ENCODE measurements around a stretch of chr11.

DNA sequence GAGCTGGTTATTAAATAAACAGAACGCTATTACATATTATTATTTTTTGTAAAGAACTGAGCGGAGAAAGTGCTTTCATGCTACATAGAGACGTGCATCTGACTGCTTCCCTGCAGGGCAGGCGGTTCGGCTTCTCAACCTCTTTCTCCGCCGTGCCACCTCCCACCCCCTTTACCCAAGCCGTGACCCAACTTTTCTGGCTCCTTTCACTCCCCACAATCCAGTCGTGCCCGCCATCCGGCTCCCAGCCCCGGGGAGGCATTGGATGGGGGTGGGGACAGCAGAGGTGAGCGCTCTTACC lies 875 bp downstream of the NECTIN1 start:
- PRO-cap = no peak

DNA sequence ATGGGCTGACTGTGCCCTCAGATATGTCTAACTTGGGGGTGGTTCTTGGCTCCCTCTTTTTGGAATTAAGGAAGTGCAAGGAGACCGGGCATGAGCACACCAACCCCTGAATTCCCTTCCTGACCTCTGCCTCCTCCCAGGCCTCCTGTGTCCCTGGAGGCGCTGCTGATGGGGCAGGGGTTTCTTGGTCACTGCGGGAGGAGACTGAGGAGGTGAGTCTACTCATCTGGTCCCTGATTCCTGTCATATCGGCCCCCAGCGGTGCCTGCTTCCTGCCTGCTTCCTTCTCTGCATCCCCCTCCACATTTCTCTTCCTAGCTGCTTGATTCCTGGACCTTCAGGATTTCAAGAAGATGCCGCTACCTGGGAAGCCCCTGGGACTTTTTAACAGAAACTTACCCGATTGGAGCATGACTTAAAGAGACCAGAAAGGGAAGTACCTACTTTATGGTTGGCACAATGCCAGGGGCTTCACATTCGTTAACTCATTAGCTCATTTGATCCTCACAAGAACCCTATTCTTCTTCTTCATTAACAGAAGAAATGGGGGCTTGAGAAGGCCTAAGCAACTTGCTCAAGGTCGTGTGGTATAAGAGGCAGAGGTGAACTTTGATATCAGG lies 22.5 kb upstream of the NECTIN1 start:
- PRO-cap = no peak

DNA sequence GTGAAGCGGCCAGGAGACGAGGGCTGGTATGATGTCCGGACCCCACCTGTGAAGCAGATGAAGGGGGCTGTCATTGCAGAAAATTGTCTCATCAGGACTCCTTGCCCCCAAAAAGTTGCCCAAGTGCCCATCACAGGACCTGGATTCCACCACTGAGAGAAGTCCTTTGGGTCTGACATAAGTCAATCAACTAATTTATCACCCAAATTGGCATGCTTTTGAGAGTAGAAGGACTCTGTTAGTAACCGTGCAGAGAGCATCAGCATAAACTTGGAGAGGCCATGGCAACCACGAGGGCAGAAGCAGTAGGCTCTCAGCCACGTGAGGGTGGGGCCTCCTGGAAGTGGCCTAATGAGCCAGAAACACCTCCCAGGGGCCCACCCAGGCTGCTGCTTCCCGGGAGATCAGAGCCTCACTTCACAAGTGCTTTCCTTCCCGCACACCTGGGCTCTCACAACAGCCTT lies 17.3 kb downstream of the TRIM29 start:
- PRO-cap = no peak

- PRO-cap = no peak
Measured at GRCh38 chr11:120122906-120123485, 14.9 kb downstream of the TRIM29 start.

DNA sequence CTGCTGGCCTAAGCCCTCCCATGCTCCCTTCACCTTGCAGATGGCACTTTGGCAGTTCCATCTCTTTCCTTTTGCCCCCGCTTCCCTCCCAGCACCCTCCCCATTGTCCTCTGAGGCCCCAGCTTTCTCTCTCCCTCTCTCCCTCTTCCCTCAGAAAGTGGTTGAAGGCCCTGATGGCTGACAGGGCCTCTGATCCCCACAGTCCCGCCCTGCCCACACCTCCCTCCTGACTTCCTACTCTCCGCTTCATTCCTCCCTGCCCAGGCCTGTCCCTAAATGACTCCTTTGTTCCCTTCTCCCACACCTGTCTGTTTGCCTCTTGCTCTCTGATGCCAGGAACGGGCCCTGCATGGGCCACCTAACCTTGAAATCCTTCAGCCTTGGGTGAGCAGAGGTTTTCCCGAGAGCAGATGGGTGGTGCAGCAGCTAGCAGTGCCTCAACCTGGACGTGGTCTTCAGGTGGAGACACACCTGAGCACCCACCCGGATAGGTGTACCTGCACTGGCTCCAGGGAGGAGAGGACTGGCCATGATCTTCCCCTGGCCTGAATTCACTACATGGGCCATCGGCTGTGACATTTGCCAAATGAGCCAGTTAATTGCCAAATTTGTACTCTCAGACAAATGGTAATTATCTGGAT lies 5.7 kb downstream of the TRIM29 start:
- PRO-cap = no peak

DNA sequence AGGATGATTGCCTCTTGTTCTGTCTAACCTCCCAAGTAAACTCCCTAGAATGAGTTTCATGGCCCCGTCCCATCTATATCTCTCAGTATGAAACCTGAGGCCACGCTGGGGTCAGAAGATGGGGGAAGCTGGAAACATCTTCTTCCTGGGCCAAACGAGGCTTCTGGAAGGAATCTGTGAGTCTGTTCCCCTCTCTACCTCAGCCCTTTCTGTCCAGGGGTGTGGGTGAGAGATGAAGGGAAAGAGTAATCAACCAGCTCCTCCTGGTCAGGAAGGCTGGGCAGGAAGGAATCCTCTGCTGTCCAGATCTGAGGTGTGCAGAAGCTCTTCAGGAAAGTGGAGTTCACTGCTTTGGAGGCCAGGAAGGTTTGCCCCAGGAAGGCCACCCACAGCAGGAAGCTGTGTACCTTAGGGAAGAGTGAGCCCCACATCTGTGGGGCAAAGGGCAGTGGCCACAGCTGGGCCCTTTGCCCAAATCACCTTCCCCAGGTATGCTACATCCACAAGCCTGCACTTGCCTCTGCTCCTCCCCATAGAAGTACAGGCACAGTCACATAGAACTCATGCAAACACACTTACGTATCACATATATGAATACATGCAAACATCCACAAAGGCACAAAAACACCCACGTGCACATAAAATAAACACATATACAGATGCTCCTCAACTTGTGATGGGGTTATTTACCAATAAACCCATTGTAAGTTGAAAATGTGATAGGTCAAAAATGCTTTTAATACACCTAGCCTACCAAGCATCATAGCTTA lies 2.2 kb downstream of the TRIM29 start:
- PRO-cap = no peak

GRCh38 chr11:120137125-120137749 lies 676 bp downstream of the TRIM29 start:
- PRO-cap = no peak

GRCh38 chr11:120211234-120211948 lies 559 bp downstream of the OAF start:
- PRO-cap = no peak

DNA sequence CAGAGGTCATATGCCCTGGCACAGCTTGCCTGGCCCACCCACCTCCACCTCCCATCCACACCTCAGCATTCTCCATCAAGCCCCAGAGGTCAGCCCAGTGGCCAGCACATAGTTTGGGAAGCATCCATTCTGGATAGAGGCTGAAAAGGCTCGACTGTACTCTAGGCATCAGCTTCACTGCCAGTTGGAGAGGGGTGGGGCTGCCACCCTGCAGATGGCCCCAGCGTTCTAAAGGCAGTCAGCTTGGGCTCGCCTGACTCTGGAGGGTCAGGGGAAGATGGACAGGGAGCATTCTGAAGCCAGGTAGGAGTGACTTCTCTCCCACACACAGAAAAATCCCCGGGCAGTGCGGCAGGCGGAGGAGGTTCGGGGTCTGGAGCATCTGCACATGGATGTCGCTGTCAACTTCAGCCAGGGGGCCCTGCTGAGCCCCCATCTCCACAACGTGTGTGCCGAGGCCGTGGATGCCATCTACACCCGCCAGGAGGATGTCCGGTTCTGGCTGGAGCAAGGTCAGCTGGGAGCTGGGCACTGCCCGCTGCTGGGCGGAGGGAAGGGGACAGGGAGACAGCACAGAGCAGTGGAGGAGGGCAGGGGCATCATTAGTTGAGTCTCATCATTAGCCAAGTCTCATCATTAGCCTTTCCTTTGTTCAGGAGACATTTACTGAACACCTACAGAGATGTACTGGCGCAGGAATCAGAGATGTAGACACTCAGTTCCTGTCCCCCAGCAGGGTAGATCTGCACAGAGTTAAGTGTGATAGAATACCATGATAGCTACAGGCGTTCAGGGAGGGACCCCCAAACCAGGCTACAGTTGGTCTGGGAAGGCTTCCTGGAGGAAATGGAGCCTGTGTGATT lies 13.2 kb upstream of the POU2F3 start:
- PRO-cap = no peak

GRCh38 chr11:120304484-120304871 lies 20.6 kb upstream of the TLCD5 start:
- PRO-cap = no peak

DNA sequence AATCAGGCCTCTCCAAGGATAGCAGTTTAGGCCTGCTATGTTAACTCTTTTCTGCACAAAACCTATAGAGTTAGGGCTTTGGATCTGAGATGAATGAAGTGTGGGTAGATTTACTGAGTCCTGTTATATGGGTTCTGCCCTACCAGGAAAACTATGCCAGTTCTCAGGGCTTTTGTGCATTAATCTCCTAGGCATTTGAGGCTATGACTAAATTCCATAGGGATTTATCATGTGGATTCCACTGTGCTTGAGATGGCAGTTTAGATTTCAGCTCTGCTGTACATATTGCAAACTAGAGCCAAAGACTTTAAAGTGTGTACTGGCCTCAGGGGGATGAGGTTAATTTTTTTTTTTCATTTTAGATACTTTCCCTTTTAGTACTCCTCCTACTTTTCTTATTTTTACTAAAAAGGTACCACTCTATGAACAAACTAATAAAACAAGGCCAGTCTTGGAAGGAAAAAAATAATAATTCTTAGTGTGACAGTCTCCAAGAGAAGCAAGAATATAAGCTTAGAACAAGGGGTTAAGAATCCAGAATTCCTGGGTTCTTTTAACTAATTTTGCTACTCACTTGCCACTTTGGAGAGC lies 4.5 kb upstream of the ARHGEF12 start:
- PRO-cap = bidirectional peak, plus-strand start at position 310 of the sequence, minus-strand start at position 95 of the sequence

DNA sequence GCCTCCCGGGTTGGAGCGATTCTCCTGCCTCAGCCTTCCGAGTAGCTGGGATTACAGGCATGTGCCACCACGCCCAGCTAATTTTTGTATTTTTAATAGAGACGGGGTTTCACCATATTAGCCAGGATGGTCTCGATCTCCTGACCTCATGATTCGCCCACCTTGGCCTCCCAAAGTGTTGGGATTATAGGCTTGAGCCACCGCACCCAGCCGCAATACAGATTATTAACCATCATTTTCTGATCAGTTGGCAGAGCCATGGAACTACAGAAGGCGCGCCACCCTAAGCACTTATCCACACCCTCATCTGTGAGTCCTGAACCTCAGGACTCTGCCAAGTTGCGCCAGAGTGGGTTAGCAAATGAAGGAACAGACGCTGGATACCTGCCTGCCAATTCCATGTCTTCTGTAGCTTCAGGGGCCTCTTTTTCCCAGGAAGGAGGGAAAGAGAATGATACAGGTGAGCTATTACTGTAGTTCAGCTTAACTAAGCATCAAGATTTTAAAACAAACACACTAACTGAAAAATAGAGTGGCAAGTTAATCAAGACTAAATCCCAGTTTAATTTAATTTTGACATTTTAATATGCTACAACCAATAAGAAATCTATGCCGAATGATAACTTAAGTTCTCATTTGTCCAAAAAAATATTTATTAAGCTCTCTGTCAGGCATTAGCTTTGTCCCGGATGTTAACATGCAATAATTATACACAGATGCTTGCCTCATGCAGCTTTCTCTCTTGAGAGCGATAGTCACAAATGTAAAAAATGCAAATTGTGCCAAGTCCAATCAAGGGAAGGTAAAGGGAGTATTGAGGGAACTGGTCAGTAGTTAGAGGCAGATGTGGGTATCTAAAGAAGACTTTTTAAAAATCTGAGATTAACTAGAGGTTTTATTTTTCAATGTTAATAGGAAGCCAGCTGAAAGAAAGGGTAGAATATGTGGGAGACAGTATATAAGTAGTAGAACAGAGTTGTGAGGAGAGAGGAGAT lies 60.0 kb upstream of the GRIK4 start:
- PRO-cap = no peak

DNA sequence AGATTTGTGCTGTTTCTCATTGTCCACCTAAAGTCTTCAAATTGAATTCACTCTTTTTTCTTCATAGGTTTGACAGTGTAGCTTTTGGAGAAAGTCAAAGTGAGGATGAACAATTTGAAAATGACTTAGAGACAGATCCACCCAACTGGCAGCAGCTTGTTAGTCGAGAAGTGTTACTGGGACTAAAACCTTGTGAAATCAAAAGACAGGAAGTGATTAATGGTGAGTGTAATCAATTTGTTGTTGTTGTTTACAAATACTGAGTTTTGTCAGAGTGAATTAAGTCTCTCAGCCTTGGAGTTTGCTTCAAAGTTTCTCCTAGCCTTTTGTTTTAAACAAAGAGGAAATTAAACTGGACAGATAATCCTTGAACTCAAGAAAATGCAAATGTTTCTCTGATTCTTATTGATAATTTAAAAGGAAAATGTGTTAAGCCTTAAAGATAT lies 53.5 kb upstream of the GRIK4 start:
- PRO-cap = no peak

- PRO-cap = no peak
Measured at GRCh38 chr11:120468791-120469687, 42.5 kb upstream of the GRIK4 start.

DNA sequence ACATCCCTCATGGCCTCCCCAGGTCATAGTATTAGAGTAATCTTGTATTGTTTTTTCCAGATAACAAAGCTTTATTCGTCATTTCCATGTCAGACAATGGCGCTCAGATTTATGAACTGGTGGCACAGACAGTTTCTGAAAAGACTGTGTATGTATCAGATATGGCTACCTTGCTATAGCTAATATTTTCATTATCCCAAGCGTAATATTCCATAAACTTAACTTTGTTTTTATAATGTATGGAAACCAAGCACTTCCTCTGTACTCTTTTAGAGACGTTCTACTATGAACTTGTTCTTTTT lies 35.0 kb upstream of the GRIK4 start:
- PRO-cap = no peak

DNA sequence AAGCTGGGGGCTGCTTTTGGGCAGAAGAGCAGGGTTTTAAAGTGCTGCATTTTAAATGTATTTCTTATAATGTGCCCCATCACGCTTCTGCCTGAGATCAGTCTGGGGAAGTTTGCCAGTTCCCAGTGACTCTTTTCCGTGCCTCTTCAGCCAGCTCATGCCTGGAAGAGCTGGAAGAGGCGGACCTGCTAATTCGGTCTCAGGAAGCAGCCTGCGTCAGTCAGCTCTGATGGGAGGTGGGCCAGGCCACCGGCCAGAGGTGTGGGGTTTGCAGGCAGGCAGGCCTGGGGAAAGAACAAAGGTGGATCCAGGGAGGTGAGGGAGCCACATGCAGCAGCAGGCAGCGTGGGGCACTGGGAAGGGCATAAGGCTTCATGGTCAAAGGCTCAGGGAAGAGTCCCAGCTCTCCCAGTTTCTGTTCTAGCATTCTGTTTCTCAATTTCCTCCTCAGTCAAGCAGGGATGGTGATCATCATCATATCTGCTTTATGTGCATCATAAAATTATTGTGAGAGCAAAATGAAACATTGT lies 140.1 kb upstream of the TBCEL start:
- PRO-cap = no peak

DNA sequence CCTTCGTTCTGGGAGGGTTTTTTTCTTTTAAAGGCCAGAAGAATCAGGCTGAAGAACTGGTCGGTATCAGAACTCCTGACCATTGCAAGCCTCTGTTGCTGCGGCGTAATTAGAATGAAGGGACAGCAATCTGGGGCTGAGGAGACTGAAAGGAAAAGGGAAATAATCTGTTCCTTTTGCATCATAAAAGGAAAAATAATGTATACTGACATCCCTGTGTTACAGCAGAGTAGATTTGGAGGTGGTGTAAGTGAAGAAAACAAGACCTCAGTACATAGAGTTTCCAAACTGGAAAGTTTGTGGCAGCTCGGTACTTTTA lies 728 bp downstream of the SC5D start:
- PRO-cap = unidirectional peak, minus-strand start at position 116 of the sequence

DNA sequence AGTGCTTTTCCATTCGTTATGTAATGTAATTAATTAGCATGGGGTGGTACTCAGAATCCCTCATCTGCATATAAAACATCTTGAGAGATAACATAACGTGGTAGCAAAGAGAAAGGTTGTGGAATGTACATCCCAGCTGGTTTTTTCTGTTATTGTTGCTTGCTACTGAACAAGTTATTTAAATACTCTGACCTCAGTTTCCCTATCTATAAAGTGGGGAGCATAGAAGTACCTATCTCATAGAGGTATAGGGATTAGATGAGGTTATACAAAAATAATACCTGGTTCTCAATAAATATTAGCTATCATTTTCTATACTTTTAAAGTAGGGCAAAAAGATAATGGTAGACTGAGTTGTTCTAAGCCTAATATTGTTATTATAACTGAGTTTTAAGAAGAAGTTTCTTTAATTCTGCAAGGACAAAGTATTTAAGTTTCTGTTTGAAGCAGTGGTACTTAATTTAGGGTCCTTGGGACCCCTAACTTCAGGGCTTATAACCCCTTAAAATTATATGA lies 1.2 kb downstream of the SC5D start:
- PRO-cap = unidirectional peak, plus-strand start at position 257 of the sequence

DNA sequence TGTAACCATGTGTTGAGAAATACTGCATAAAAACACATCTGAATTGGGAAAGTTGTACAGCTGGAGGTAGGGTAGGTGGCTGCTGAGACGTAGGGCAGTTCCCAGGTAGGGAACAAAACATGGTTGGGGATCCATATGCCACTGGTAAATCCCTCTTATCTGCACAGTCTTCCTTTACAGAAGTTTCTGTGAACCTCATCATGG lies 66.3 kb downstream of the SC5D start:
- PRO-cap = no peak

- PRO-cap = no peak
Measured at GRCh38 chr11:121391987-121392368, 60.1 kb upstream of the SORL1 start.

All from A673 (cell line).